Aorta (tissue), 1 donor: ENCODE measurements around a stretch of chr1.

GRCh38 chr1:148355928-148356285 is 127.2 kb downstream of the PPIAL4G start:
- PRO-cap, result no peak

DNA sequence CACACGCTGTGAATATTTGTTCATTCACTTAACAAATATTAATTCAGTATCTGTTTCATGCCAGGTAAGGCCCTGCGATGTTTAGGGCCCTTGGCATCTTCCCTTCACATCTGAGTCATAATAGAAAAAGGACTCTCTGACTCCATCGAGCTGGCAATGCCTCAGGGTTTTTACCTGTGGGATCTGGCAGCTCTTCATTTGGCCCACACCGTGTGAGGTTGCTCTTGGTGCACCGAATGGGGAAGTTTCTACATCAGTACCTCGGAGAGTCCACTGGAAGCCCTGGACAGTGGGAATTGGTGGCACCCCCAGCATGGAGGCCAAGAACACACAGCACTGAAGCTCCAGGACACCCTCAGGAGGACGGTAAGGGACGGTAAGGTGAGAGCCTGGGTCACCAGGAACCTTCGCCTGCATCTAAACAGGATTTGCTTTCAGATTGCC is 5.1 kb downstream of the NBPF9 start:
- PRO-cap, result no peak

DNA sequence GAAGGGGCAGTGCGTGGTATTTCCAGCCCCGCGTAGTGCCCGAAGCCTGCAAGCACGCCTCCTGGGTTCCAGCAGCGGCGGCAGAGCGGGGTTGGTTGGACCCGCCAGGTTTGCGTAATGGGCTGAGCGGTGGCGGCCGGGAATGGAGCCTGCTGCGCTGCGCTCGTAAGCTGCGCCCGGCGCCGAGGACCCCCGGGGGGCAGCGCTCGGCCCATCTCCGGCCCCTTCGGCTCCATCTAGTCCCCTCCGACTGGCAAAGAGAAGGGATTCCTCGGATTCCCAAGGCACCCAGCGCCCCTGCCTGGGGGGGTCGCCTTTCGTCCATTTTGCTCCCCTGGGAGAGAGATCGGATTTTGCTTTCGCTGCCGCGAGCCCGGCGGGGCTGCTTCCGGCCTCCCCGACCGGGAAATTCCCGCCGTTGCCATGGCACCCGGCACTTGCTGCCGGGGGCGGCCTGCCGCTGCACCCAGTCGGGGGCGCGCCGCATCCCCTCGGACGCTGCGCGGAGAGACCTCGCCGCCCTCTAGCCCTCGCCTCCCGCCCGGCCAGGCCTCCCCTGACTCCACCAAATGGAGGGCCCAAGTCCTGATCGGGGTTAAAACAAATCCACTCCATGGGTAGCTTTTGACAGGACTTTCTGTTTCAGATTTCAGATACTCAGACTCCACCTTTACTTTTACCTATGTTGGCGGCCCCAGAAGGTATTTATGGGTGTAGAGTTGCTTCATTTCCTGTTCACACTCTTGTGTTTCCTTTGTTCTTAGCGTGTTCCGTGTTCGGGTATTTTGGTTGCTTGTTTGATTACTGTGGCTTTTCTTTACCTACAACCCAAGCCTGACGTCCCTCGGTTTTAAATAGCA is 73.4 kb upstream of the NBPF9 start:
- PRO-cap, result unidirectional peak, plus-strand start at position 122 of the sequence

GRCh38 chr1:149607698-149608398 is 24.2 kb downstream of the PPIAL4C start:
- PRO-cap, result no peak

GRCh38 chr1:149636132-149637441 is 52.9 kb downstream of the PPIAL4C start:
- PRO-cap, result no peak

GRCh38 chr1:149665517-149665930 is 81.9 kb downstream of the PPIAL4C start:
- PRO-cap, result no peak

DNA sequence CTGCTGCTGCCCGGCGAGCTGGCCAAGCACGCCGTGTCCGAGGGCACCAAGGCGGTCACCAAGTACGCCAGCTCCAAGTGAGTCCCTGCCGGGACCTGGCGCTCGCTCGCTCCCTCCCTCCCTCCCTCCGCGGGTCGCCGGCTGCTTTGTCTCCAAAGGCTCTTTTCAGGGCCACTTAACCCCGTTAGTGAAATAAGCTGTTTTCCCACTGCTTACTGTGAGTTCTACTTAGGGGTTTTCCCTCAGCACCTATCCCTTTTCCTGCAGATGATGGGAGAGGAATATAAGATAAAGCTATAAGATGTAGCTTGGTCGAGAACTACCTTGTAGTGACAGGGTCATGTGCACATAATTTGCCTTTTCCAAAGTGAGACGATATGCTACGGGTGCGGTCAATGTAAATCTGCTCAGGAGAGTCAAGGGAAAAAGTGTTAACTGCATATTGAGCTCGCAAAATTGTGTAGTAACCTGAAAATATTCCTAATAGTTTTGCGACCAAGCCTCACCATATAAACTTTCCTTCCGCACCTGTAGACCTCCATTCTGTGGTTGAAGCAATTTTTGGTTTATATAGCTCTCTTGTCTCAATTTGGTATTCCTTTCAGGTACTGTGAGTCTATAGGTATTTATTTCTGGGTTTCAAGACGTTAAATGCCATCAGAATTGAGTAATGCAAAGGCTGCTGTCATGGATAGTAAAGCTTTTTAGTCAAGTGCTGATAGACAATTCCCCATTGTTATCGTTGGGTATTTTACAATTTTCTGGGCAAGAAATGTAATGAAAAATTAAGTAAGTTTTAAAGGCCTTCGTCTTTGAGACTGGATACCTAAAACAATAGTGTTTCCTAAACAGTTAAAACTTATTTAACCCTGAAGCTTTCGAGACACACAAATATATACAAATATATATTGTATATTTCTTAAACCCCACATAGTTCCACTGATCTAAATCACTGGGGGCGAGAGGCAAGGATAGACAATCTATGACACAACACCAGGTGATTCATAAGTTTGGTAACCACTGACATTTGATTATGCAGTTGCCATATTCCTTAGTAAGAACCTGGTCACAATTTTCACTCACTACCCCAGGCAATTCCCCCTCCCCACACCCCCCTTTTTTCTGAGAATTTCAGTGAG is 1.2 kb upstream of the H2AC18 start:
- PRO-cap, result unidirectional peak, plus-strand start at position 368 of the sequence

DNA sequence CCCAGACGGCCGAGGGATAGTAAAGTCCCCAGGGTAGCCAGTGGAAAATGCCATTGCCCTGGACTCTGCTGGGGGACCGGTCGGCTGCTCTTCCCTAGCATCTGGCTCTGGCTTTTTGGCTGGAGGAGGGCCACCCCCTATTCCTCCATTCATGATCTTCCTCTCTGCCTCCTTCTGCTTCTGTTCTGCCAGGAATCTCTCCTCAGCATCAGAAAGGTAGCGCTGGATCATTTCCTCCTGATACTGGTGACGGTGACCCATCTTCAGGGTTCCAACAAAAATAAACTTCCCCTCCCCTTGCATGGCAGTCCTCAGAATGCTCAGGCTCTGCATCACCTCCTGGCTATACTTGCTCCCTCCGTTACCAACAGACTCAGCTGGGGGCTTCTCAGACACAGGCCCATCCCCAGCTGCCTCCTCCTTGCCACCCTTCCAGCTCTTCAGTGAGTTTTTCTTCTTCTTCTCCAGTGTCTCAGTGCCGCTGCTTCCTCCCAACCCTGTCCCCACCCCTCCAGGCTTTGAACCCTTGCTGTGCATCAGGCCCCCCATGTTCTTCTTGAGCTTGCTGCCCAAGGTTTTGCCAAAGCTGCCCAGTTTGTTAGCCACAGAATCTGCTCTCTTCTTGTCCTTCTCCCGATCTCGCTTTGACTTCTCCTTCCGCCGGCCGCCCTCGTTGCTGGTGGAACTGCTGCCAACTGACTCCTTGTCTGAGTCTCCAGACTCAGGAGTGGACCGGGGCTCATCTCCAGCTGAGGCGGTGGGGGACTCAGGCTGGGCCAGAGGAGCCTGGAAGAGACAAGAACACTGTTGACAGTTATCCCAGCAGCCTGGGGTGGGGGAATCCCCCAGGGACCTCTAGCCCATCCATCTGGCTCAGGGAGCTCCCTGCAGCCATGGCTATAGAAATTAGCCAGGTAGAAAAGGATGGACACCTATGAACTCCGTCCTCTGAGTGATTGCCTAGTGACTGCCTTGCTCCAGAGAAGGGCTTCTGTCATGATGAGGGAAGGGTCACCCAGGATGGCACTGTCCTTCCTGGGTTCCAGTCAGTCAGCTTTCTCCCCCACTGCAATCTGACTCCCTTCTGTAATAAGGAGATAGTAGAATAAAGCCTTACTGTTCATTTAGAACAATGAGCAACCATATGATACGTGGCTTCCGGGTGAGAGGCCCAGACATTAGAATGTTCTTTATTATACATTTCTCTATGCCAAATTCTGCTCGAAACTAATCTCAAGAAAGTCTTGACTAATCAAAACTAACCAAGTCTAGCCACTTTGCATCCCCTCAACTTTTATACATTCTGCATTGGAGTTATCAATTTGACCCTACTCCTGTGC is 8.1 kb upstream of the MTMR11 start:
- PRO-cap, result no peak

DNA sequence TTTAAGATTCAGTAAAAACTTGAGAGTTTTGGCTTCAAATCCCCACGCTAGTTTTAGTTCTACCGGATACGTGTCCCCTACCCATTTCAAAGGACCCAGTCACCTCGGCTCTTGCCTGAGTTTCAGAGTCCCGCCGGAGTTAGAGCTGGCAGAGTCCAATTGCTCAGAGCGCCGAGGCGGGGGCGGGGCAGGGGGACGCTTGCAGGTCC is 817 bp upstream of the VPS45 start:
- PRO-cap, result no peak

GRCh38 chr1:150155247-150155838 is 5.6 kb downstream of the PLEKHO1 start:
- PRO-cap, result no peak

GRCh38 chr1:150165961-150166362 is 16.2 kb downstream of the PLEKHO1 start:
- PRO-cap, result no peak

DNA sequence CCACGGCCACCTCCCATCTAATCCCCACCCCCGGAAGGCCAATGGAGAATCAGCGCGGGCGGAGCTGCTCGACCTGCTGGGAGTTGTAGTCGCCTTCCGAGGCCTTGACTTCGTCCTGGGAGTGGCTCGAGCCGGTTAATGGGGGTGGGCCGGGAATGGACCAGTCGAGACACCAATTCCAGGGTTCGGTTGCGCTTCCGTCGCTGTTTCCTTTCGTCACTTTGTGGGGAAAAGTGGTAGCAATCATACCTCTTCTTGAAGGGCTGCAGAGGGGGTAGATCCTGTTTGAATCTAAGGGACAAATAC is 176 bp upstream of the APH1A start:
- PRO-cap, result bidirectional peak, plus-strand start at position 219 of the sequence, minus-strand start outside the sequence

GRCh38 chr1:150364270-150365103 is 540 bp downstream of the RPRD2 start:
- PRO-cap, result bidirectional peak, plus-strand start at chr1:150364709, minus-strand start at chr1:150364562

GRCh38 chr1:150410683-150411321 is 46.9 kb downstream of the RPRD2 start:
- PRO-cap, result no peak

DNA sequence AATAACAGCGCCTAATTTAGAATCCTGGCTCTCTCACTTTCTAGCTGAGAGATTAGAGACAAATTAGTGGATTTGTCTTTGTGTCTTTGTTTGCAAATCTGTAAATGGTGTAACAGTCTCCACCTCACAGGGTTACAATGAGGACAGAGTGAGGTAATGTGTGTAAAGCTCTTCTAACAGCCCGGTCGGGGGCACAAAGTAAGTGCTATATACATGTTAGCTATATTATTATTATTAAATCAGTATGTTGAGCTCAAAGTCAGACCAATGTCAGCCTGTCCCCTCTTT is 5.0 kb upstream of the ADAMTSL4 start:
- PRO-cap, result no peak

DNA sequence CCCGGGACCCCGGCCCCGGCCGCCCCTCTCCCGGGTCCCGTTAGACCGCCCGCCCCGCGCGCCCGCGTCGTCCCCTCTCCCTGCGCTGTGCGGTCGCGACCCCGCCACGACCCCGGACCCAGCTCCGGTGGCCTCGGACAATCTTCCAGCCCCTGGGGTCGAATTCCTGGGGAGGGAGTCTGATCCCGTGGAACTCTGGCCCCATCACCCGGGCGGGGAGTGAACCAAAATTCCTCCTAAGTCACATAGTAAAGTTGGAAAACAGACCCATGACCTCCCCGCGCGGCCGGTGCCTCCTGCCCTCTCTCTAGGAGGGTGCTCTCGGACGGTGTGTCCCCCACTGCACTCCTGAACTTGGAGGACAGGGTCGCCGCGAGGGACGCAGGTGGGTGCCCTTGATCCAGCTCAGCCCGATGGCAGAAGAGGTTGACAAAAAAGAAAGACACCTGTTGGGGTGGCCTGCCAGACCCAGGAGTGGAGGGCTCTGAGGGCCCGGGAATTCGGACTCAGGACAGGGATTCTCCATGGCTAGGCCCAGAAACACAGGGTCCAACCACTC is 382 bp downstream of the ADAMTSL4 start:
- PRO-cap, result no peak

DNA sequence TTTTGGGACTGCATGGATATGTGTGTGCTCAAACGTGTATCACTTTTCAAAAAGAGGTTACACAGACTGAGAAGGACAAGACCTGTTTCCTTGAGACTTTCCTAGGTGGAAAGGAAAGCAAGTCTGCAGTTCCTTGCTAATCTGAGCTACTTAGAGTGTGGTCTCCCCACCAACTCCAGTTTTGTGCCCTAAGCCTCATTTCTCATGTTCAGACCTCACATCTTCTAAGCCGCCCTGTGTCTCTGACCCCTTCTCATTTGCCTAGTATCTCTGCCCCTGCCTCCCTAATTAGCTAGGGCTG is 11.2 kb downstream of the ADAMTSL4 start:
- PRO-cap, result no peak

- PRO-cap, result no peak
Observed at GRCh38 chr1:150574247-150574869, 5.1 kb downstream of the MCL1 start.

DNA sequence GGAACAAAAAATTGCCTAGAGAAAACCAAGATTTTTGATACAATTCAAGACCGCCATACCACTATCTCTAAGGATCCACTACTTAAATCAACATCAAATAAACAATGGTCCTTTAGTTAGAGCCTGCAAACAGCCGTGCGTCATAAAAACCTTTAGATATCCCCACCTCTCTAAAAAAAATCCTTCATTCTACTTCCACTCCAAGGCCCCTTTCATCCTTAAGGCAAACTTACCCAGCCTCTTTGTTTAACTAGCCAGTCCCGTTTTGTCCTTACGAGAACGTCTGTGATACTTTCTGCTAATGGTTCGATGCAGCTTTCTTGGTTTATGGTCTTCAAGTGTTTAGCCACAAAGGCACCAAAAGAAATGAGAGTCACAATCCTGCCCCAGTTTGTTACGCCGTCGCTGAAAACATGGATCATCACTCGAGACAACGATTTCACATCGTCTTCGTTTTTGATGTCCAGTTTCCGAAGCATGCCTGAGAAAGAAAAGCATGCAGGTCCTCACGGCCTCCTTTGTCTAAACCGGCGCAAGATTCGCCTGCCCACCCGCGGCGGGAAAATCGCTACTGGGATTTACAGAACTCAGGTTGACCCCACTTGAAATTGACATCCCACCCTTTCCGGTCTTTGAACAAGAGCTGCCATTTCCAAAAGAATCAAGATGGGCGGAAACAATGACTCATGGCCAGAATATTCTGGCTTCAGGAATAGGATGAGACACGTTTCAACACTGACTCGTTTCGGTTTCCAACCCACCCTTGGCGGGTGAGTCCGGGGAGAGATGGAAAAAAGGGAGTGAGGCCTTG is 1.2 kb downstream of the MCL1 start:
- PRO-cap, result bidirectional peak, plus-strand start at position 760 of the sequence, minus-strand start at position 561 of the sequence

GRCh38 chr1:150609410-150610534 is 19.6 kb downstream of the ENSA start:
- PRO-cap, result no peak